ENCODE results near the genes CLDN4 and GTF2IRD1.

DNA sequence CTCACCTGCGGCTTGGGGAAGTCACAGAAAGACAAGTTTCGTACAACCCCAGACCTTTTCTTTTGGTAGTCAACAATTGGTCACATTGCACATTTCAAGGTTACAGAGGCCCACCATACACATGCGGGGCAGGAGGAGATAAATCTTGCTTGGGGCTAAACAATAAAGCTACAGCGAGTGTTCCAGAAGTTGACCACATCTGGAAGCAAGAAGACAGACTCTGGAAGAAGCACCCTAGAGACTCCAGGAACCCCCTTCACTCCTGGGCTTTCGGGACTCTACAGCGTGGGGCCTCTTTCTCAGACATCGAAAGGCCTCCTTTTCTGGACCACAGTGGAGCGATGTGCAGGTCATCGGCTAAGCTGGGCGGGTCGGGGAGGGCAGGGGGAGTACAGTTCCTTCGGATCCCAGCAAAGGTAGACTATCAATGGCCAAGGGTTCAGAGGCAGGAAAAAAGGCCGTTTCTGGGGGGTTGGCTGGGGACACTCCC is 973 bp downstream of the DNAJC30 start:
- RRBS: no CpG with 5 or more reads among the region's 13 CpGs

DNA sequence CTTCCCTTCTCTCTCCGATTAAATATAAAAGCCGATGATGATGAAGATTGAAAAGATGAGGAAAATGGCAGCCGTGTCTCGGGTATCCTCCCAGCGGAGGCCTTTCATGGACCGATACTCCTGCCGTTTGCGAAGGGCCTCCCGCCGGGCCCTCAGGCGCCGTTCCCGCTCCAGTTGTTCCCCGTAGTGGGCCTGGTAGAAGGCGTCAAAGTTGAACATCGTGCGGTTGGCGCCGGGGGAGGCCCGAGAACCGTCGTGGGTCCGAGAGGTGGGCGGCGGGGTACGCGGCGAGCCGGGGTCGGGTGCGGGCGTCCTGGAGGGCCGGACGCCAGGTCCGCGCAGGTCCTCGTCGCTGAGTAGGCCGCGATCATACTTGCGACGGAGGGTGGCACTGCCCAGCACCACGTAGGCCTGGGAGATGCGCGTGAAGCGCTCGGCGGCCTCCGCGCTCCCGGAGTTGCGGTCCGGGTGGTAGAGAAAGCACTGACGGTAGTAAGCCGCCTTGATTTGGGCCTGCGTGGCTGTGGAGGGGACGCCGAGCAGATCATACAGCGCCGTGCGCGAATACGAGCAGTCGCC is 439 bp downstream of the DNAJC30 start:
- RRBS: 1% methylated on average over 19 of the region's 64 CpGs

GRCh38 chr7:73702097-73703244 is 17.0 kb downstream of the STX1A start:
- RRBS: 96% methylated on average over 5 of the region's 33 CpGs

DNA sequence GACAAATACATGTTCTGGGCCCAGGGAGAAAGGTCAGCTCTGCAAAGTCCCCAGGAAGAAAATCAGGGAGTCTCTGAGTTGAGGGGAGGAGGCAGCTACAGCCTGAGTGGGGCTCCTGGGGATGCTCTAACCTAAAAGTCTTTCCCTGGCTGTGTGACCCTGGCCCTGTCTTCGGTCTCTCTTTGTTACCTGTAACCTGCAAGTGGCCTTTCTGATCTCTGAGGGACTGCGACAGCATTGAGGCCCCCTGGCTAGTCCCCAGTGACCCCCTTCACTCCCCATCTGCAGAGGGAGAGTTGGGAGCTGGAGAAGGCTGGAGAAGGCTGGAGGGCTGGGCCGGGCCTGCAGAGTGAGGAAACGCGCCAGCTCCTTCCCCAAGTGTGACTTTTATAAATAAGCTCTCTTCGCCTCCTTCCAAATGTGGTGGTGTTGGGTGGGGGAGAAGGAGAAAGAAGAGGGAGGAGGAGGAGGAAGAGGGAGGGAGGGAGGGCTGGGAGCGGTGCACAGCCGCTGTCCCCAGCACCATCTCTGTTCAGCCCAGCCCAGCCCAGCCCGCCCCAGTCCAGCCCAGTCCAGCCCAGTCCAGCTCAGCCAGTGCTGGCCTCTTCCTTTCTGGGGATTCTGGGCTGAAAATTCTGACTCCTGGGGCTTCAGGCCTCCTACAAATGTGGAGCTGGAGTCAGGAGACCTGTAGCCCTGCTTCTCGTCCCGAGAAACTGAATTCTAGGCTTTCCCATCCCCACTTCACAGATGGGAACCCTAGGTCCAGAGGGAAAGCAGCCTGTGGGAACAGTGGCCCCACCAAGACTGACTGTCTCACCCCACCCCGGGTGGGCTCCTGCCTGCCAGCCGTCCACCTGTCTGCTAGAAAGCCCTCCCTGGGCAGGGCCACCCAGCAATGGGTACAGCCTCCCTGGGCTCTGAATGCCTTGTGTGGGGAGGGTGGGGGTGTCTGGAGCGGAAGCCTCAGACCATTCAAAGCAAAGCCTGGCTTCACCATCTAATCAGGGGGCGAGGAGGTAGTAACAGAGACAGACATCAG is 2.4 kb downstream of the STX1A start:
- RRBS: no CpG with 5 or more reads among the region's 15 CpGs

DNA sequence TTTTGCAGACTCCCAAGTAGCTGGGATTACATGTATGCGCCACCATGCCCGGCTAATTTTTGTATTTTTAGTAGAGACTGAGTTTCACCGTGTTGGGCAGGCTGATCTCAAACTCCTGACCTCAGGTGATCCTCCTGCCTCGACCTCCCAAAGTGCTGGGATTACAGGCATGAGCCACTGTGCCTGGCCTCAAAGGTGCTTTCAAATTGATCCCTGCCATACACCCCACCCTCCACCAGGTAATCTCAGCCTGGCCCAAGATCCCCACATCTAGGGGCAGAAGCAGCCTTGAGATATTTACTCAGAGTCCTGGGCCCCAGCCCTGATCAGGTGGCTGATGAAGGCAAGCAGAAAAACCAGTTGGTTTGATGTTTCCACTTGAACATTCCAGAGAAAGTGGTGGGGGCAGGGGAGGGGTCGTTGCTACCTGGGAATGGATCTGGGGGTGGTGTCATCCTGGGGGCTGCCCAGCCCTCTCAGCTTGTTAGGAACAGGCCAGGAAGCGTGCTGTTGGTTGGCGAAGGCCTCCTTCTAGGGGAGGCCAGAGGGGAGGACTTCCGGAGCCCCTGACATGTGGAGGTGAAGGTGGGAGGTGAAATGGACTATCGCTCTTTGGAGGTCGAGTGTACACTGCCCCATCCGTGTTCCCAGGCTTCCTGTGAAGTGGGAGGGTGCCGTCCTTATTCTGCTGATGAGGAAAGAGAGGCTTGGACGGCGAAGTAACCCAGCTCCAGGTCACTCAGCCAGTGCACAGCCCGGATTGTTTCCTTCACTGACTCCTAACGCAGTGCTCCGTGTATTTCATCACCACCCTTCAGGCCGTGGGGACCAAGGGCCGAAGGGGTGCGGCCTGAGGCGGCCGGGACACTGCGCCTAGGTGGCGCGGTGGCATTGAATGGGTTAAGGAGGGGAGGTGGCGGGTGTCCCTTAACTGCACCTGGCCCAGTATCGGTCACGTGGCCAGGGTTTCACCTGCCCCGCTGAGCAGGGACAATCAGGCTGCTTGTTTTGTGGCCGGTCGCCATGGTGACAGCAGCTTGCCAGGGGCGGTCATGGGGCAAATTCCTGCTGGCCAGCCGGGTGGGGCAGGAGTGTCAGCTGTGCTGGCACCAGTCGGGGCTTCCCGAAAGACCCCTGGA is 3.9 kb upstream of the ABHD11 start:
- RRBS: 2% methylated on average over 6 of the region's 35 CpGs

DNA sequence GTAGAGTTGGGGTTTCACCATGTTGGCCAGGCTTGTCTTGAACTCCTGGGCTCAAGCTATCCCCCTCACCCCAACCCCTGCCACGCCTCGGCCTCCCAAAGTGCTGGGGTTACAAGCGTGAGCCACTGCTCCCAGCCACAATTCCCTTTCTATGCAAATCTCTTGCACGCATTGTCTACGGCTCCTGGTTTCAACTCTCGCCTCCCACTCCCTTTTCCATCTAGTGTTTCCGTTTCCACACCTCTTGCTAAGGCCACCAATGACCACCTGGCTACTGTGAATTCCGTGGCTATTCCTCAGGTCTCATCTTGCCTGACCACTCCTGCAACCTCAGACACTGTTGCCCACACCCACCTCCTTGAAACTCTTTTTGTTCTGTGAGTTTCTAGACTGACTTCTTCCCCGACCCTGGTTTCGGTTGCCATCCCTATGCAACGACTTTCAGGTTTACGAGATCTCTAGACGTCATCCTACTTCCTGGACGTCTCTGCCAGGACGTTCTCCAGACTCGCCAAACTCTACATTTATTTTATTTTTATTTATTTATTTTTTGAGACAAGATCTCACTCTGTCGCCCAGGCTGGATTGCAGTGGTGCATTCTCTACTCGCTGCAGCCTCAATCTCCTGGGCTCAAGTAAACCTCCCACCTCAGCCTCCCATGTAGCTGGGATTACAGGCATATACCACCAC is 3.3 kb downstream of the CLDN3 start:
- RRBS: no CpG with 5 or more reads among the region's 18 CpGs

DNA sequence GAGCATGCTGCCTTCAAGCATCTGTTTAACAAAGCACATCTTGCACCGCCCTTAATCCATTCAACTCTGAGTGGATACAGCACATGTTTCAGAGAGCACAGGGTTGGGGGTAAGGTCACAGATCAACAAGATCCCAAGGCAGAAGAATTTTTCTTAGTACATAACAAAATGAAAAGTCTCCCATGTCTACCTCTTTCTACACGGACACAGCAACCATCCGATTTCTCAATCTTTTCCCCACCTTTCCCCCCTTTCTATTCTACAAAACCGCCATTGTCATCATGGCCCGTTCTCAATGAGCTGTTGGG is 26.7 kb upstream of the CLDN3 start:
- RRBS: no CpG with 5 or more reads among the region's 5 CpGs

GRCh38 chr7:73823078-73823366 is 7.8 kb upstream of the CLDN4 start:
- RRBS: no CpG with 5 or more reads among the region's 5 CpGs

GRCh38 chr7:73830344-73831180 is at the start of gene CLDN4:
TSS of gene CLDN4 (plus strand) at chr7:73830996.
- RRBS: 8% methylated on average over 2 of the region's 21 CpGs

GRCh38 chr7:73851368-73852059 is 9.2 kb upstream of the METTL27 start:
- RRBS: no CpG with 5 or more reads among the region's 6 CpGs

DNA sequence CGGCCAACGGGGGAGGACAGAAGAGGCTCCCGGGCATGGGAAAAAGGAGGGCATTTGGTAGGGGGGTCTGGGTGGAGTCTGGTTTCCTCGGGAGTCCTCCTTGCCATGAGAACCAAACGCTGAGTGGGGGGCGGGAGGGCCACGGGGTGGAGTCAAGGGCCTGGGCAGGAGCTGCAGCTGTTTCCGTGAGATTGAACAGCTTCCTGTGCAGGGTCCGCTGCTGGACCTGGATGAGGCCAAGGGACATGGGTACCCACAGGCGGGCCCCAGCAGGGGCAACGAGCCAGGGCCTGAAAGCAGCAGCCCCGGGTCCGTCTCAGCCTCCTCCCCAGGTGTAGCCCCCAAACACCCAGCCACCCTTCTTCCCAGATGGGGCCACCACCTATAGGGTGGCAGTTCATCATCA is 1.4 kb downstream of the ELN start:
- RRBS: no CpG with 5 or more reads among the region's 13 CpGs

- RRBS: no CpG with 5 or more reads among the region's 29 CpGs
These were observed 21.6 kb upstream of the LIMK1 start for GRCh38 chr7:74061687-74062742.

GRCh38 chr7:74093529-74094447 is 10.2 kb downstream of the LIMK1 start:
- RRBS: 0% methylated on average over 1 of the region's 26 CpGs

DNA sequence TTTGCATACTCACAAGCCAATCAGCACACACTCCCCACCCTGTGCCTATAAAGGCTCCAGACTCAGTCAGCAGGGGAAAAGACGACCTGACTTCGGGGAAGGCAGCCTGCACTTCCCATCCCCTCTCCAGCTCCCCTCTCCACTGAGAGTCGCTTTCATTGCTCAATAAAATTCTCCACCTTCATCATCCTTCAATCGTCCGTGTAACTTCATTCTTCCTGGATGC is 34.9 kb upstream of the EIF4H start:
- RRBS: no CpG with 5 or more reads among the region's 5 CpGs

DNA sequence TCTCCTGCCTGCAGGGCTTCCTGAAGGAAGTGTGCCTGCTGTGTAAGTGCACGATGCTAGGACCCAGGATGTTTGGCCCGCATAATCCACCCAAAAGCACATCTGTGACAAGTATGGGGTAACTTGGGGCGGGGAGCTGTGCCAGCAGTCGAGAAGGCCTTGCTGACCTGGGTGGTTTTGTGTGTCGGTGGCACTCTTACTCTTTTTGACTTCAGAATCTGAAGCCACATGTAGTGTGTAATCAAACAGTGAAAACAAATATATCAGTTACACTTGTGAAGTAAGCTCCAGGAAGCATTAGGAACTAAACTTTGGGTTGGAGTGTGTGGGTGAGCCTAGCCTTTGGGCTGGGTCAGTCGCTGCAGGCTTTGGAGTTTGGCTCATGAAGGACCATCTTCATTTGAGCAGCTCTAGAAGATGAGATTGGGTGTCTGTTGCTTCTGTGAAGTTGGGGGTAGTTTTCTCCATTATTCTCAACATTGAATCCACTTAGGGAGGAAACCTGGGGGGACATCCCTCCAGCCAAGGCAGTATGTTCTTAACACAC is 14.3 kb downstream of the EIF4H start:
- RRBS: no CpG with 5 or more reads among the region's 6 CpGs

GRCh38 chr7:74220576-74221312 is 10.9 kb downstream of the LAT2 start:
- RRBS: no CpG with 5 or more reads among the region's 14 CpGs

DNA sequence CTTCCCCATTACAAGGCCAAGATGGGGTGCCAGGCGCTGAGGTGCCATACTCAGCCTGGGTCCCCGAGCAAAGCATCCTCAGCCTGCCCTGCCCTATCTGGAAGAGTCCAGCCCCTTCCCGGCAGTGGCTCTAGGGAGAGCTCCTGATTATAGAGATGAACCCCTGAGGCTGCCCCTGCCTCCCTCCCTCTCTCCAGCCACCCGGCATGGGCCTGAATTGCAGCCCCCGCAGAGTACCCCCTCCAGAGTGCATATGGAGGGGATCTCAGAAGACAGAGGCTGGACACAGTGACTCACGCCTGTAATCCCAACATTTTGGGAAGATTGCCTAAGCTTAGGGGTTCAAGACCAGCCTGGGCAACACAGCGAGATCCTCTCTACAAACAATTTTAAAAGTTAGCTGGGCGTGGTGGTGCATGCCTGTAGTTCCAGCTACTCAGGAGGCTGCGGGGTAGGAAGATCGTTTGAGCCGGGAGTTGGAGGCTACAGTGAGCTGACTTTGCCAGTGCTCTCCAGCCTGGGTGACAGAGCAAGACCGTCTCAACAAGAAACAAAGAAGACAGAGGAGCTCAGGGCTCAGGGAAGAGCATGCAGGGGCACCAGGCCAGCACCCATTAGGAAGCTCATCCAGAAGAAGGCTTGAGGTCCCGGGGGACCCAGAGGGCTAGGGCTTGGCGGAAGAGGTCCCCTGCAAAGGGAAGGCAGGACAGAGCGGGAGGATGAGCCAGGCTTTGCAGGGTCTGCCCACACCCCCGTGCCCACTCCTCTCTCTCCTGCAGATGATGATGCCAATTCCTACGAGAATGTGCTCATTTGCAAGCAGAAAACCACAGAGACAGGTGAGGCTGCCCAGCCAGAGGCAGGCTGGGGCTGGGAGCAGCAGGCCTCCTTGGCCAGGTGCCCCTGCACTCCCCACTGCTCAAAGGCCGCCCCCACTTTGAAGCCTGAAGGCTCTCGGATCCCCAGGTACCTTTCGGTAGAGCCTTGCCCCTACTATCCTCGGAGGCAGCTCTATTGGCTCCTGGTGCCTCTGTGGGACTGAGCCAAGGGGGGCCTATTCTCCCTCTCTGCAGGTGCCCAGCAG is 13.5 kb downstream of the LAT2 start:
- RRBS: 86% methylated on average over 2 of the region's 21 CpGs

DNA sequence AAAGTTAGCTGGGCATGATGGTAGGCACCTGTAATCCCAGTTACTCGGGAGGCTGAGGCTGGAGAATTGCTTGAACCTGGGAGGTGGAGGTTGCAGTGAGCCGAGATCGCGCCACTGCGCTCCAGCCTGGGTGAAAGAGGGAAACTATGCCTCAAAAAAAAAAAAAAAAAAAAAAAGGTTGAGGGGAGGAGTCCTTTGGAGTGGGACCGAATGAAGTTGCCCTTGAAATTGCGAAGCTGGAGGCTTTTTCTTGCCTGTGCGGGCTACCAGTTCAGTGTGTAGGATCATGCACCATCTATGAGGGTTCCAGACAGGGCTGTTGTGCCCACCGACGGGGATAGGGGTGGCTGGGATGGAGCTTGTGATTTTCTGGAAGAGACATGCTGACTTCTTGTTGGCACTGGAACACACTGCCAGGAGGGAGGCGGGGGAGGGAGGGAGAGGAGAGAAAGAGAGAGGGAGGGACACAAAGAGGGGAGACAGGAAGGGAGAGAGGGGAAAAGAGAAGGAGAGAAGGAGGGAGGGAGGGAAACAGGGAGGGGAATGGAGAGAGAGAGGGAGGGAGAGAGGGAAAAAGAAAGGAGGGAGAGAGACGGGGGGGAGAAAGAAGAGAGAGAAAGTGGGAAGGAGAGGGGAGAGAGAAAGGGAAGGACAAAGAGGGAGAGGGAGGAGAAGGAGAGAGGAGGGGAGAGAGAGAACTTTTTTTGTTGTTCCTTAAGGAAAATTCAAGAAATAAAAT is 82.1 kb downstream of the CLIP2 start:
- RRBS: no CpG with 5 or more reads among the region's 12 CpGs

DNA sequence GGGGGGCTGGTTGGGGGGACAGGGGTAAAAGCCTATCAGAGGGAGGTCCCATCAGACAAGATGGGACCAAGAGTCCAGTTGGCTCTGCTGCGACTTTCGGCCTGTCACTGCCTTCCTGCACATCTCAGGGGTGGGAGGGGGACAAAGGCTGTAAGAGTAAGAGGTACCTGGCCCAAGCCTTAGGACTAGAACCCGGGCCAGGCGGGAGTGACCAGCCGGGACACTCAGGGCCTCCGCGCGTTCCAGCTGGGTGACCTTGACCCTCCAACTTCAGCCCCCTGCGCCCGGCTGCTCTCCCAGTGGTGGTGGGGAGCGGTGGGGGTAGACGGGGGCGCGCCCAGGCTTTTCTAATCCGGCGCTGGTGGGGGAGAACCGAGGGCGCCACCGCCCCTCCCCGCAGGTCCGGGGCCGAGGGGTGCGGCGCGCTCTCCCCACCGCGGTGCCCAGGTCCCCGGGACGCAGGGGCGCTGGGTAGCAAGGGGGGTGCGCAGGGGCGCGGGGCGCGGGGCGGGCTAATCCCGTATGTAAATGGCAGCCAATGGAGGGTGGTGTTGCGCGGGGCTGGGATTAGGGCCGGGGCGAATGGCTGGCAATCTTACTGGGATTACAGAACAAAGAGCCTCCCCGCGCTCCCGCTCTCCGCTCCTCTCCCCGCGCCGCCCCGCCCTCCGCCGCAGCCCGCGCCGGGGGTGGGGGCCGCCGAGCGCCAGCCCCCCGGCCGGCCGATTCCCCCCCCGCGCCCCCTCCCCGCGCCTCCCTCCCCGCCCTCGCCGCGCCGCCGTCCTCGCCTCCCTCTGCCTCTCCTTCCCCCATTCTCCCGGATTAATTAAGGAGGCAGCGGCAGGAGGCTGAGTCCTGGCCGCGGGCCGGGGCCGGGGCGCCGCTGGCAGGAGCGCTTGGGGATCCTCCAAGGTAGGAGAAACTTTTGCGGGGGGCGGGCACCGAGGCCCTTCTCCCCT is at the start of gene GTF2IRD1:
Gene GTF2IRD1, plus strand, starts transcription at position 642 of the 959 bp plus-strand sequence.
- RRBS: 2% methylated on average over 29 of the region's 83 CpGs

DNA sequence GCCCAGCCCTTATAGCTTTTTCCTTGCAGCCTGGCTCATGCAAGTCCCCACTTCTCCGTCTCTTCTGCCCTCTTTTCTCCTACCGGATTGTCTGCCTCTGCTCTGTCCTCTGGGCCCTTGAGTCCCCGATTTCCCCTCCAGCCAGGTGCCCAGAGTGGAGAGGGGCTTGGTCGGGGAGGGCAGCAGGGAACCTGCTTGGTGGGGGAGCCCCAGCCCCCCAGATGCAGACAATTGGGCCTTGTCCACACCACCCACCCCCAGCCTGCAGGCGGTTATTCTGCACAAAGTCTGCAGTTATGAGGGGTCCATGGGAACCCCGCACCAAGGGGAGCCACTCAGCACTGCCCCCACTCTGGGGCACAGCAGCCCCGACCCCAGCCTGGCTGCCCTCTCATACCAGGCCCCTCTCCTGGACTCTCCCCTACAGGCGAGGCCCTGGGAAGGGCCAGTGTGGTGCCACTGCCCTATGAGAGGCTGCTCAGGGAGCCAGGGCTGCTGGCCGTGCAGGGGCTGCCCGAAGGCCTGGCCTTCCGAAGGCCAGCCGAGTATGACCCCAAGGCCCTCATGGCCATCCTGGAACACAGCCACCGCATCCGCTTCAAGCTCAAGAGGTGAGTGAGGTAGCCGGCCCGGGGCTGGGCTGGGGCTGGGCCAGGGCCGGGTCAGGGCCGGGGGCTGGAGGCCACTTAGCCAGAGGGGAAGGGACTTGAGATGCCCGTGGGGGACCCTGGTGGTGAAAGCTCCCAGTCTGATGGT is 64.2 kb downstream of the GTF2IRD1 start:
- RRBS: no CpG with 5 or more reads among the region's 19 CpGs

Measured in renal cortical epithelial cell (primary cell).